Myometrial cell (primary cell): Measurements from ENCODE around the genes KRT25, KRT10, KRTAP1-3, KRTAP4-16 and KRT35.

- RAMPAGE, long total RNA: no peak
These were observed 13.2 kb downstream of the IGFBP4 start for GRCh38 chr17:40456064-40457293.

DNA sequence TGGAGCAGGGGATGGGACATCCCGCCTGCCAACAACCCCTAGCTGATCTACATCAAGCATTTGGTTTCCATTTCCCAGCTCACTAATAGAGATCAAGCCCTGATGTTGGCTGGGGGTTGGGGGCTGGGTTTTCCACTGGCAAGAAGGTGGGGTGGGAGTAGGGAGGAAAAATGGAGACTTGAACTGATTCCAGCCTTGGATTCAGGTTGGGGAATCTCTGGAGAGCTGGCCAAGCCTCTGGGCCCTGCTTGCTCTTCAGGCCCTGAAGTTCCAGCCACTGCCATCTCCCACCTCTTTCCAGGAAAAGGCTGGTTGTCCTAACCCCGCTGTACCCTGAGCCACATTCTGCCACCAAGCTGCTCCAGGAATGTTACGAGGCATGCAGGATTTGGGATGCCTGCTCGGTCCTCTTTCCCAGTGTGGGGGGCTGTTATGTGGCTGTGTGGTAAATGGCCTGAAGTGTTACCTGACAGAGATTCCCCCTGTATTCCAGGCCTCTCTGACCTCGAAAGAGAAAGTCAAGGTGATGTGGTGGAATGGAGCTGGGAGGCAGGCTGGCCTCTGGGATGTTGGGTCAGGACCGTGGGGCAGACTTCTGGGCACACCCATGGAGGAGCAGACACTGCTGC, 16.6 kb downstream of the IGFBP4 start:
- RAMPAGE, long total RNA: no peak

DNA sequence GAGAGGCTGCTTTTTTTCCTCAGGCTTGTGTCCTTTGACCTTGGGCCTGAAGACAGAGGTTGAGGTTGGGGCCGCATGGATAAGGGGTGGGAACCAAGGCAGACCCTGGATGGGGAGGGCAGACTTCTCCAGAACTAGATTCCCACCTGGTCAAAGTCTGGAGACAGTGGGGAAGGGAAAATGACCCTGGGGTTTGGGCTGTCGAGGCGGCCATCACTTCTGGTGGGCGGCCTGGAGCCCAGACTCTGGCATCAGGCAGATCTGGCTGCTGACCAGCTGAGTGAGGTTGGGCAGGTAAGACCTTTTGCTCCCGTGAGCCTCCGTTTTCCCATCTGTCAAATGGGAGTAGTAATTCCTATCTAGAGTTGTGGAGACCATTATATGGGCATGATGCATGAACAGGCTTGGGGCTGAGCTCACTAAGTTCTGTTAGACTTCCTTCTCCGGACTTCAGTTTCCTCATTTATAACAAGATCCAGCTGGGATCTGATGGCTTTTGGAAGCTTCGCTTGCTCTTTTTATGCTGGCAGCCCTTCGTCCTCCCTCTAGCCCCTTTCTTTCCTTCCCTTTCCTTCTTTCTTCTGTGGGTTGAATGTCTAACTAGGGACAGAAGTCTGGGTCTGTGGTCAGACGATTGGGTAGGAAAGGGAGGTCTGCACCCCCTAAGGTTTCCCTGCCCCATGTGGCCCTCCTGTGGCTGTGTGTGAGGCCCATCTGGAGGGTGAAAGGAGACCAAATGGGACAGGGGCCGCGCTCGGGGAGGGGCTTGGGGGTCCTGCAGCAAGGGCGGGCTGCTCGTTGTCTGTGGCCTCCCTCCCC, 18.1 kb downstream of the IGFBP4 start:
- RAMPAGE, long total RNA: no peak

DNA sequence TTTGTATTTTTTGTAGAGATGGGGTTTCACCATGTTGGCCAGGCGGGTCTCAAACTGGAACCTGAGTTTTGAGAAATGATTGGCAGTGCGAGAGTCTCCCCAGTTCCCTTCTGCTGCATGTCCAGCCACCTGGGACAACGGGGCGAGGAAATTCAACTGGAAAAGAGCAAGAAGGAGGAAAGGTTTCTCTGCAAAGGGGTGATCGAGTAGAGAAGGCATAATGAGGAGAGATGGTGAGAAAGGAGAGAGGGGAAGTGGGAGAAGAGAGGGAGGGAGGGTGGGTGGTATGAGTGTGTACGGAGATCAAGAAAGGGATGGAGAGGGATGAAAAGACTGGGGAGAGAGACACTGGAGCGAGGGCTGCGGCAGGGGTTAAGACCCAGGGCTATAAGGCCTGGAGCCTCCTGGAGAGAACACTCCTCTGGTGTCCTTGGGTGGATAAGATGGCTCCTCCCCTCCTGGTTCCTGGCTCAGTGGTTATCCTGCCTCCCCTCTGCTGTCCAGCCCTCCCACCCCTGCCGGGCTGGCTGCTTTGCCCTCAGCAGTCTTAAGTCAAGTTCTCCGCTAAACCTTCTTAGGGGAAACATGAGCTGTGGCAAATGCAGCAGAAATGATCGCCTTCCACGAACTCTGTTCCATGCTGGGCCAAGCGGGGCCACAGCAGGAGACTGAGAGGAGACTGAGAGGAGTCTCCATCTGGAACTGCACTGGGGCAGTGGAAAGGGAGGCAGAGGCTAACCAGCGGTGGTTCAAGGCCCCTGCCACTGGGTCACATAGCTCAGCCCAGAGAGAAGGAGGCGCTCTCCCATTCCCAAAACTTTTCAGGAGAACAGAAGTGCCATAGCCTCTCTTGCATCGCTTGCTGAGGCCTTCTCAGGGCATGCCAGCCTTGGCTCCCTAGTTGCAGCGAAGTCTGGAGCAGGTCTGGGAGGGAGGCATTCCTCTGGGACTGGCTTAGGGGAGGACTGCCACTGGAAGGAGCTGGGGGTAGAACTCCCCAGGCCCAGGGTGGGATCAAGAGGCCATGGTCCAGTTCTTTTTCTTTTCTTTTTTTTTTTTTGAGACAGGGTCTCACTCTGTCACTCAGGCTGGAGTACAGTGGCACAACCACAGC, 27.0 kb downstream of the TNS4 start:
- RAMPAGE, long total RNA: no peak

- RAMPAGE, long total RNA: no peak
These were observed 28.6 kb downstream of the CCR7 start for GRCh38 chr17:40536272-40537470.

- RAMPAGE, long total RNA: no peak
These were observed 24.8 kb downstream of the CCR7 start for GRCh38 chr17:40540412-40540960.

- RAMPAGE, long total RNA: no peak
These were observed 5.1 kb downstream of the CCR7 start for GRCh38 chr17:40560011-40560692.

DNA sequence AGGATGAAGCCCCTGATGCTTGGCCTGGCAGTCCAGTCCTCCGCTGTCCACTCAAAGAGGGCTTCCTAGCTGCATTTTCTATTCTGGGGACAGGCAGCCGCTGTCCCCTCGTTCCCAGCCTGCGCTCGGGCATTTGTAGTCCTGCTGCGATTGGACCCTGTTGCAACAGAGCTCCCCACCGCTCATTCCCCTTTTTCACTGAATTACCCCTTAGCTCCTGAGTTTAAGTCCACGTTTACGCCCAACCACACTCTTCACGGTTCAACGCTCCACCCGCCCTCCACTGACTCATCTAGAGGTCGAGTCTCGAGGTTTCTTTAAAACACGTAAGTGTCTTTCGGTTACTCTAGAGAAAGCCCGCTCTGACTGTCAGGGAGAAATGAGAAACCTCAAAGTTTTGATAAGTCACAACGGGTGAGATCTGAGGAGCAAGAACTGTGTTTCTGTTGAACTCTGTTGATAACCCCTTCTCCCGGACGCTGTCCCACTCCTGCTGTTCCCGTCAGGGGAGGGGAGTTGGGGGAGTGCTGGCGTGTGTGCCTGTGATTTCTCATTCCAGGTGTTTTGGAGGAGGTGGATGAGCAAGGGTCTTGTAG, 4.5 kb downstream of the CCR7 start:
- RAMPAGE, long total RNA: no peak

DNA sequence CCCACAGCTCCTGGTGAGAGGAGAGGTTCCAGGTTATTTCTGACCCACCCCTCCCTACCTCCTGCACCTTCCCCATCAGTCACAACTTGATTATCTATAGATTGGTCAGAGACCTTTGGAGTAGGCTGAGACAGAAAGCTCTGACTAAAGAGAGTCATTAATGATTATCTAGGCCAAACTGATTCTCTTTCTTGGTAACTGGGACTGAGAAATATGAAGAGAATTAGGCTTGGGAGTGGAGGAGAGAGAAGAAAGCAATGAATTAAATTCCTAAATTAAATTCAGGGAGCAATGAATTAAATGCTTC, 1.4 kb upstream of the KRT222 start:
- RAMPAGE, long total RNA: no peak

GRCh38 chr17:40755131-40755710, at the start of gene KRT25:
TSS of gene KRT25 (minus strand) at chr17:40755331.
- RAMPAGE, long total RNA: no peak

DNA sequence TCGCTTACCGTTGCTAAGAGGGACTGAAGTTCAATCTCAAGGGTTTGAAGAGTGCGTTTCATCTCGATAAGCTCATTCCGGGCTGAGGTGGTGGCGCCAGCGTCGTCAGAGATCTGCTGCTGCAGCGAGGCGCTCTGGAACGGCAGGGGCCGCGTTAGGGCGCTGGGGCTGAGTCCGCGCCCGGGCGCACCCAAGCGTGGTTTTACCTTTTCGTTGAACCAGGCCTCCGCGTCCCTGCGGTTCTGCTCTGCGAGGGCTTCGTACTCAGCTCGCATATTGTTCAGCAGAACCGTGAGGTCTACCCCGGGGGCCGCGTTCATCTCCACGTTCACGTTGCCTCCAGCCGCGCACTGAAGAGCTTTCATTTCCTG, 2.9 kb downstream of the KRT27 start:
- RAMPAGE, long total RNA: no peak

- RAMPAGE, long total RNA: no peak
These were observed 4.3 kb downstream of the KRT10 start for GRCh38 chr17:40817964-40818618.

GRCh38 chr17:40821887-40822983, at the start of gene KRT10:
TSS of gene KRT10 (minus strand) at chr17:40822614.
- RAMPAGE, long total RNA: no peak

DNA sequence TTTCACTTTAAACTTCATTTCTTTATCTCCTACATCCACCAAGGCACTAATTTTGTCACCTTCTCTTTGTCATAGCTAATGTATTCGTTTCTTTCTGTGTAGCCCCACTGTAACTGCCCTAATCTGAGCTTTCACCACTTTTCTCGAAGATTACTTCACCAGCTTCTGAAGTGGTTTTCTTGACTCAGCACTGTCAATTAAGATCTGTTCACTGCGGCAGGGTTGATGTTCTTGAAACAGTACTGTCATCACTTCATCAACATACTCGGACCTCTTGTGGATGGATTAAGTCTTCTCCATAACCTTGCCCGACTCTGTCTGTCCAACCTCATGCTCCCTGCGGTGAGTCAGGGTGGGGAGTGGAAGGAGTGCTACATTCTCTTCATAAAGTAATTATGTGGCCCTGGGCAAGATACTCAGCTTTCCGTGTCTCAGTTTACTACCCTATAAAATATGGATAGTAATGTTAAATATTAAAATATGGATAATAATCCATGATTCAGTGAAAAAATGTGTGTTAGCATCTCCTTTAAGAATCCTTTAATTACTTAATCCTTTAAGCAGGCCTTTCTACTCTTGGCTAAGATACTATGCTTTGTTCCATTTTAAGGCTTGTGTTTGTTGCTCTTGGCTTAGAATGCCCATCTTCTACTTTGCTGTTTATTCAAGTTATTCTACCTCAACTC, 5.7 kb upstream of the KRT10 start:
- RAMPAGE, long total RNA: no peak

- RAMPAGE, long total RNA: no peak
These were observed at the start of gene KRTAP1-3 for GRCh38 chr17:41034403-41034972. TSS of gene KRTAP1-3 (minus strand) at chr17:41034874.

DNA sequence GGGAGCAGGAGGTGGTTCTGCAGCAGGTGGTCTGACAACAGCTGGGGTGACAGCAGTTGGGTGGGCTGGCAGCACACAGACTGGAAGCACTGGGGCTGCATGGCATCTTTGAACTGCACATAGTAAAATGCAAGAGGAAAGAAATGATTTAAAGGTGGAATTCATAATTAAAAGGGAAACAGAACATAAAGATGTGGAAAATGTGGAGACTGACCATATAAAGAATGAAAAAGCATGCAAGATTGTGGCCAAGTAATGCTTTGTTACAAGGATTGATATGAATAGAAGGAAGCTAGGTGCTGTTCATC, at the start of gene KRTAP4-16:
KRTAP4-16 (minus strand) TSS at position 121 of the 308 bp plus-strand sequence.
- RAMPAGE, long total RNA: no peak

DNA sequence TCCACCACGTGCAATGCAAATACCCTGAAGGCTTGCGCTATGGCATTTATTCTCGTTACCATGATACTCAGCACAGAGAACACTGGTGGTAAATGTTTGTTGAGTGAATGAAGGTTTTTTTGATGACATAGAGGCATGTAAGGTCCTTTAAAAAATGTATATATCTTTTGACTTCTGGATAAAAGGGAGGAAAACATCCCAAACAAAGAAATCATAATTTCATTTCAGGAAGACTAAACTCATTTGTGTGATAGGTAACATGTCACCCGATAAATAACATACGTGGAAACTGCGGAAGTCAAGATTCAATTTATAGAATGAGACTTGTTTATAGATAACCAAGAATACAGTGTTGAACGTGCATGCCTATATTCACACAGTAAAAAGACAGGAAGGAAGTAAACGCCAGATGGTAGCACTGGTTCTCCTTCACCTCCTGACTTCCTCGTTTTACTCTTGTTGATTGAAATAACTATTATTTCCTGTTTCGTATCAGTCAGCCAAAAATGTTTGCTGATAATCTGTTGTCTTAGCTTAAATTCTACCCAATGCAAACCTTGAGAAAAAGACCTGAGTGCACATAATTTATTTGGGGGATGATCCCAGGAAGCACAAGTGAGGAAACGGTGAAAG, 2.0 kb upstream of the KRTAP4-11 start:
- RAMPAGE, long total RNA: no peak

DNA sequence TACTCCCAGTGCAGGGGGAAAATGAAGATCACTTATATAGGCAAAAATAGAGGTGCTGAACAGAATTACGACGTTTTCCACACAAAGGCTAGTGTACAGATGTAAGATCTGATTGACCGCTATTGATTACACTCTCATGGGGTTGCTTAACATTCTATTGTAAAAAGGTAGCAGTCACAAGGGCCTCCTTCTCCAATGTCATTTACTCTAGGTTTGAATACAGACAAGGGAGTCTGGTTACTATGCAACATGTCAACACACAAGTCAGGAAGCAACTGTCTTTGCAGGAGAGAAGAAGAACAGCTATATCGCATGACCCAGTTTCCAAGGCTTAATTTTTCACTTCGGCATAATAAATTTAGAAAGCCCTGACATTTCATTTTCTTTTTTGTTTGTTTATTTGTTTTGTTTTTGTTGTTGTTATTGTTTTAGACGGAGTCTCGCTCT, 7.9 kb downstream of the KRT37 start:
- RAMPAGE, long total RNA: no peak

GRCh38 chr17:41481025-41481299, at the start of gene KRT35:
TSS of gene KRT35 (minus strand) at chr17:41481151.
- RAMPAGE, long total RNA: no peak

DNA sequence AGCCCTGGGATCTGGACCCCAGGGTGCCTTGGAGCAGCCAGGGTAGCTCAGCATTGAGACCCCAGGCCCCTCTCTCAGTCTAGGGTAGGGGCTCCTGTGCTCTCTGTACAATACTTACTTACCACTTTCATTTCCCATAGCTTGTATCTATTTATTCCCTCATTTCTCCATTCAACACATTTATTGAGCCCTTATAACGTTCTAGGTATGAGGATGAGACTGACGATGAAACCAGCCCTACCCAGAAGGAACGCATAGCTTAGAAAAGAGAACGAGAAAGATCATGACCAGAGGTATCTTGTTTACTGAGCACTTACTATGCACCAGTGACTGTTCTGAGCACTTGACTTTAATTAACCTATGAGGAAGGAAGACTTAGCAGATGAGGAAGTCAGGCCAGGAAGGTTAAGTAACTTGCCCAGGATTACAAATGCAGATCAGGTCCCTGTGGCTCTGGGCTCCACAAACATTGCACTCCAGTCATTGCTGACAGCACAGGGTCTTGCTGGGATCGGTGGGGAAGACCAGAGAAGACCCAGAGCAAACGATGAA, 7.2 kb downstream of the KRT13 start:
- RAMPAGE, long total RNA: no peak